SK-MEL-5 (cell line): ENCODE results near the genes KCNE5, RTL9 and LUZP4.

DNA sequence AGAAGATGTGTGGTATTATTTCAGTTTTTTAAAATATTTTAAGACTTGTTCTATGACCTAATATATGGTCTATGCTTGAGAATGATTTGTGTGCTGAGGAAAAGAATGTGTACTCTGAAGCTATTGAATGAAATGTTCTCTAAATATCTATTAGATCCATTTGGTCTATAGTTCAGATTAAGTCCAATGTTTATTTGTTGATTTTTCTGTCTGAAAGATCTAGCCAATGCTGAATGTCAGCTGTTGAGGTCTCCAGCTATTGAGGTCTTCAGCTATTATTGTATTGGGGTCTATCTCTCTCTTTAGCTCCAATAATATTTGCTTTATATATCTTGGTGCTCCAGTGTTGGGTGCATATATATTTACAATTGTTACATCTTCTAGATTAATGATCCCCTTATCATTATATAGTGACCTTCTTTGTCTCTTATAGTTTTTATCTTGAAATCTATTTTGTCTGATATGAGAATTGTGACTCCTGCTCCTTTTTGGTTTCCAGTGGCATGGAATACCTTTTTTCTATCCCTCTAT lies 363.5 kb upstream of the IRS4 start:
RAMPAGE:
- cytosol, long total RNA, result no peak
- long total RNA, result no peak
- nucleus, long total RNA, result no peak

GRCh38 chrX:109624651-109625329 lies at the start of gene KCNE5:
TSS of gene KCNE5 (minus strand) at chrX:109625172.
RAMPAGE:
- cytosol, long total RNA, result no peak
- long total RNA, result no peak
- nucleus, long total RNA, result no peak

RAMPAGE:
- cytosol, long total RNA, result no peak
- long total RNA, result no peak
- nucleus, long total RNA, result no peak
Measured at GRCh38 chrX:109889053-109889650, 113.8 kb upstream of the TMEM164 start.

DNA sequence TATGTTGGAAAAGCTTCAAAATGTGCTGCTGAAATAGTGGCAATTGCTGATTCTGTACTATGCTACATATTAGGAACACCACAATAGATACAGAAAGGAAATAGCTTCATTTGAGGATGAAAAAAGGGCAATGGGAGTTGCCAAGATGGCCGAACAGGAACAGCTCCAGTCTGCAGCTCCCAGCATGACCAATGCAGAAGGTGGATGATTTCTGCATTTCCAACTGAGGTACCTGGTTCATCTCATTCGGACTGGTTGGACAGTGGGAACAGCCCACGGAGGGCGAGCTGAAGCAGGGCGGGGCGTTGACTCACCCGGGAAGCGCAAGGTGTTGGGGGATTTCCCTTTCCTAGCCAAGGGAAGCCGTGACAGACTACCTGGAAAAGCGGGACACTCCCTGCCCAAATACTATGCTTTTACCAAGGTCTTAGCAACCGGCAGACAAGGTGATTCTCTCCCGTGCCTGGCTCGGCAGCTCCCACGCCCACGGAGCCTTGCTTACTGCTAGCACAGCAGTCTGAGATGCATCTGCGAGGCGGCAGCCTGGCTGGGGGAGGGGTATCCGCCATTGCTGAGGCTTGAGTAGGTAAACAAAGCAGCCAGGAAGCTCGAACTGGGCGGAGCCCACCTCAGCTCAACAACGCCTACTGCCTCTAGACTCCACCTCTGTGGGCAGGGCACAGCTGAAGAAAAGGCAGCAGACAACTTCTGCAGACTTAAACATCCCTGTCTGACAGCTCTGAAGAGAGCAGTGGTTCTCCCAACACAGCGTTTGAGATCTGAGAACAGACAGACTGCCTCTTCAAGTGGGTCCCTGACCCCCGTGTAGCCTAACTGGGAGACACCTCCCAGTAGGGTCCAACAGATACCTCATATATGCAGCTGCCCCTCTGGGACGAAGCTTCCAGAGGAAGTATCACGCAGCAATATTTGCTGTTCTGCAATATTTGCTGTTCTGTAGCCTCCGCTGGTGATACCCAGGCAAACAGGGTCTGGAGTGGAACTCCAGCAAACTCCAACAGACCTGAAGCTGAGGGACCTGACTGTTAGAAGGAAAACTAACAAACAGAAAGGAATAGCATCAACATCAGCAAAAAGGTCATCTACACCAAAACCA lies 88.1 kb downstream of the AMMECR1 start:
RAMPAGE:
- cytosol, long total RNA, result no peak
- long total RNA, result no peak
- nucleus, long total RNA, result no peak

GRCh38 chrX:110358562-110359107 lies at the start of gene RTL9:
TSS of gene RTL9 (plus strand) at chrX:110358848.
RAMPAGE:
- cytosol, long total RNA, result no peak
- long total RNA, result no peak
- nucleus, long total RNA, result no peak

GRCh38 chrX:110402373-110403029 lies 43.9 kb downstream of the RTL9 start:
RAMPAGE:
- cytosol, long total RNA, result no peak
- long total RNA, result no peak
- nucleus, long total RNA, result no peak

GRCh38 chrX:112734022-112734392 lies 54.3 kb upstream of the LHFPL1 start:
RAMPAGE:
- cytosol, long total RNA, result no peak
- long total RNA, result no peak
- nucleus, long total RNA, result no peak

RAMPAGE:
- cytosol, long total RNA, result no peak
- long total RNA, result no peak
- nucleus, long total RNA, result no peak
Measured at GRCh38 chrX:115289422-115290027, at the start of gene LUZP4. TSS of gene LUZP4 (plus strand) at chrX:115289715.

RAMPAGE:
- cytosol, long total RNA, result no peak
- long total RNA, result no peak
- nucleus, long total RNA, result no peak
Measured at GRCh38 chrX:115468159-115468358, 92.9 kb upstream of the PLS3 start.

GRCh38 chrX:115649636-115650325 lies 88.8 kb downstream of the PLS3 start:
RAMPAGE:
- cytosol, long total RNA, result no peak
- long total RNA, result no peak
- nucleus, long total RNA, result no peak

RAMPAGE:
- cytosol, long total RNA, result no peak
- long total RNA, result no peak
- nucleus, long total RNA, result no peak
Measured at GRCh38 chrX:115888626-115888948, 282.0 kb upstream of the AGTR2 start.

GRCh38 chrX:115919546-115920010 lies 251.0 kb upstream of the AGTR2 start:
RAMPAGE:
- cytosol, long total RNA, result no peak
- long total RNA, result no peak
- nucleus, long total RNA, result no peak

GRCh38 chrX:115967097-115968064 lies 203.2 kb upstream of the AGTR2 start:
RAMPAGE:
- cytosol, long total RNA, result no peak
- long total RNA, result no peak
- nucleus, long total RNA, result start-site peak on the minus strand at chrX:115967444-115967682, 10 and 10 reads in 2 replicates

GRCh38 chrX:116239914-116240430 lies 69.4 kb downstream of the AGTR2 start:
RAMPAGE:
- cytosol, long total RNA, result no peak
- long total RNA, result no peak
- nucleus, long total RNA, result no peak

GRCh38 chrX:117299226-117299425 lies 817.5 kb downstream of the KLHL13 start:
RAMPAGE:
- cytosol, long total RNA, result no peak
- long total RNA, result no peak
- nucleus, long total RNA, result no peak

GRCh38 chrX:118432225-118433050 lies 63.2 kb upstream of the DOCK11 start:
RAMPAGE:
- cytosol, long total RNA, result no peak
- long total RNA, result no peak
- nucleus, long total RNA, result no peak

GRCh38 chrX:118496345-118496768 lies 742 bp downstream of the DOCK11 start:
RAMPAGE:
- cytosol, long total RNA, result no peak
- long total RNA, result no peak
- nucleus, long total RNA, result no peak

GRCh38 chrX:118536437-118537137 lies 41.0 kb downstream of the DOCK11 start:
RAMPAGE:
- cytosol, long total RNA, result no peak
- long total RNA, result no peak
- nucleus, long total RNA, result no peak

DNA sequence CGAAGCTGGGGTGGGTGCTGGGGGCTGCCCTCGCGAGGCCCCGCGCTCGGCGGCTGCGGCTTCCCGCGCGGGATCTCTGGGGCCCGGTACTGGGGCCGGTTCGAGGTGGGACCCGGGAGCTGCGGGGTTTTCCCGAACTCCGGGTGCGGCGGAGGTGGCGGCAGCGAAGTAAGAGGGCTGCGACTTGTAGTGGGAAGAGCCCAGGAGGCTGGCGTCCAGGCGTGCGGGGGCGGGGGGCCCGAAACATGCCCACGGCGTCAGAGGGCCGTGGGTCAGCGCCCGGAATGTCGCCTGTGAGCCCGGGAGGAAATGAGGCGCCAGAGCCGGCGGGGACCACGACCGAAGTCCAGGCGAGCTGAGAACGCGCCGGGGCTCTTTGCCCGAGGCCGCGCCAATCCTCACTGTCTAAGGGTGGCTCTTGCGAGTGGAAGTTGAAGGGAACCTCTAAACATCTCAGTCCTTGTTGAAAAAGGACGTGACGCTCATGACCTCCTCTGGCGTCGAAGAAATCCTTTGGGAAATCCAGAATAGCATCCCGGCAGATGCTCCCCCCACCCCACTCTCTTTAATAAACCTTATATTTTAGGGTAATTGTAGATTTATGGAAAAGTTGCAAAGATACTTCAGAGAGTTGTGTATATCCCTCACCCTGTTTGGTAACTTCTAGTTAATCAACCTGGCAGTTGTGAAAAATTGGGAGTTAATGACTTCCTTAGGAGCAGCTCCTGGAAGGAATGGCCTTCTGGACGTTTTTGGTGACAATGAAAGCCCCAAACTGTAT lies 608 bp downstream of the IL13RA1 start:
RAMPAGE:
- cytosol, long total RNA, result no peak
- long total RNA, result no peak
- nucleus, long total RNA, result no peak

DNA sequence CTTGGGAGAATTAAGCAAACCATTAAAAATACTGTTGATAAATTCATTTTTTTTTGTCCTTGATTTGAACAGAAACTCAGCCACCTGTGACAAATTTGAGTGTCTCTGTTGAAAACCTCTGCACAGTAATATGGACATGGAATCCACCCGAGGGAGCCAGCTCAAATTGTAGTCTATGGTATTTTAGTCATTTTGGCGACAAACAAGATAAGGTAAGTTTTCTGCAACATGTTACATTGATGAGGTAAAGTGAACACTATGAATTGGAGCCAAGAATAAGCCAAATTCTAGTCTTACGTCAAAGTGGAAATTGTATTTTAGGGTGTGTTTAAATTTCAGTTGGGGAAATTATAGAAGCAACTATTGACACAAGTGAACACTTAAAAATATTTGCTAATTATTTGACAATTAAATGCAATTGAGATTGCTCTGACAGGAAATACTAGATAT lies 13.6 kb downstream of the IL13RA1 start:
RAMPAGE:
- cytosol, long total RNA, result no peak
- long total RNA, result no peak
- nucleus, long total RNA, result no peak